ENCODE measurements around a stretch of chr6.

GRCh38 chr6:147676639-147677337 is 168.3 kb downstream of the SAMD5 start:
- PRO-cap, 4 experiments, result no peak in any of the 4 experiments
- RAMPAGE, long total RNA, 2 experiments, result no peak in any of the 2 experiments

DNA sequence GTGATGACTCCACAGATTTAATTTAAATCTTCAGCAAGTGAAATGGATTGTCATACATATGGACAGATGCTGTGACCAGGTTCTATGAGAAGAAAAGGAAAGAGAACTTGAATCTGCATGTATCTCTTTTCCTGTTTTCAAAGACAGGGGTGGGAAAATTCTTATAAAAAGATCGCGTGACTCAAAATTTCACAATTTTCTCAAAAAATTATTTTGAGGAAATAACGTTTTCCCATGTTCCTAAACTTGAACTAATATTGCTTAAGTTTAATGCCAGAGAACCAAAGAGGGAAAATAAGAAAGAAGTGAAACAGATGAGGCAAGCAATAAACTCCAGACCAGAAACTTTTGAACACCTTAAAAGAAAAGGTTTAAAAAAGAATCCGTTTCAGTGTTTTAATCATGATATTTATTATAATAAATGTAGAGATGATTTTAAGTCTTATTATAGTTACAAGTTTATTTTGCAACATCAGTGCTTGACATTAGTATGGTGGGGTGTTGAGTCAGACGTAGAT is 41.4 kb downstream of the SASH1 start:
- PRO-cap, 4 experiments, result no peak in any of the 4 experiments
- RAMPAGE, long total RNA, 2 experiments, result no peak in any of the 2 experiments

GRCh38 chr6:148432384-148432949 is 89.8 kb downstream of the SASH1 start:
- PRO-cap, 4 experiments, result no peak in any of the 4 experiments
- RAMPAGE, long total RNA, 2 experiments, result no peak in any of the 2 experiments

DNA sequence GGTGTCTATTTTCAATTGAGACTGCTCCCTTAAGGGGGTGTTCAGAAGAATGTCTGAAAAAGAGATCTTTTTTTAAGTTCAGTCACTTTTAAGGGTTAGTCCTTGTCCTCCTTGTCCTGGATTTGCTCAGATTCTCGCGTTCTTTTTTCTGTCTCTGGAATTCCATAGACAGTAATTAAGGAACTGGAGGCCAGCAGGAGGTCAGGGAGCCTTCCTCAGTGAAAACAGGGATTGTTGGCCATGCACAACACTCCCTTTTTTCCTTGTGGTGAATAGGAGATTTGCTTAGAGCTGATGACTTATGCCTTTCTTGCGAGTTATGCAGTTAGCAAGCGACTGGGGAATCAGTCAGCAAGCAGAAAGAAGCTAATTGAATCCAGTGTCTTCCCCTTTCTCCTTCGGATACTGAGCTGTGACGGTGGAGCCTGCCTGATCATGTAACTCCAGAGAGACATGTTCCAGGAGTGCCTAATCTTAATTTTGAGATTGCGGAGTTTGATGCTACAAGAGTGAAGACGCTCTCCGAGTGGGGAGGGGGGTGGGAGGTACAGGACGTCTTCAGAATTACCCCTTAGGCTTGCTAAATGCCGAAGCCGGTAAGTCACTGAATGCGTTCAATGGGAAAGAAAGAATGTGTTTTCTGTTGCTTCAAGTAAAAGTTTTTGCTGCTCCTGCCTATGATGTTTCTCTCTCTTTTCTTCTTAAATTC is 165.8 kb downstream of the SASH1 start:
- PRO-cap, 4 experiments, result peak in 1 of 4 experiments; most common plus-strand start position 218 of the sequence (in 1)
- RAMPAGE, long total RNA, 2 experiments, result no peak in any of the 2 experiments

GRCh38 chr6:148512972-148514176 is 170.7 kb downstream of the SASH1 start:
- PRO-cap, 4 experiments, result no peak in any of the 4 experiments
- RAMPAGE, long total RNA, 2 experiments, result no peak in any of the 2 experiments

DNA sequence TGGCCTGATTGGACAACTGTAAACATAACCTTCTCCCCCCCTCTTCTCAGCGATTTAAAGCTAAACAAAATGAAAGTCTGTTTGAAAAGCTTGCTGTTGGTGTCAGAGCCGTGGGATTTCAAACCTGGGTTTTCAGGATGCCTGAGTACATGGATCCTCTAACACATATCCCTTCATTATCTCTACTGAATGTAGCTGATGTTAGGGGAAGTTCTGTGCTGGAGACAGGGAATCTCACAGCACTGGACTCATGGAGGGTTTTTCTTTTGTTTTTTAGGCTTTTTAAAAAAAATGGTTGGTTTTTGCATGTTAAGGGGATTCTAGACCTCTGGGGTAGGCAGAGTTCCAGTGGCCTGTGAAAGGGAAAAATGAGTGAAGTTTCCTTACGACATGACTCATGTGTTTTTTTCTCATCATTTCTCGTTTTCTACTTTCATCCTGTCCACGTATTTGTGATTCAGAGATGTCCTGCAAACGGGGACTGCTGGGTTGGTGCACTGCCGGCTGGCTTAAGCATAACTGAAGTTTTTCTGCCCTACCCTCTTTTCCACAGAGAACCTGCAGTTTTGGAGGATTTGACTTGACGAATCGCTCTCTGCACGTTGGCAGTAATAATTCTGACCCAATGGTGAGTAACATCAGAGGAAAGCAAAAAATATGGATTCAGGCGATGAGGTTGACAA is 182.2 kb downstream of the SASH1 start:
- PRO-cap, 4 experiments, result no peak in any of the 4 experiments
- RAMPAGE, long total RNA, 2 experiments, result no peak in any of the 2 experiments

DNA sequence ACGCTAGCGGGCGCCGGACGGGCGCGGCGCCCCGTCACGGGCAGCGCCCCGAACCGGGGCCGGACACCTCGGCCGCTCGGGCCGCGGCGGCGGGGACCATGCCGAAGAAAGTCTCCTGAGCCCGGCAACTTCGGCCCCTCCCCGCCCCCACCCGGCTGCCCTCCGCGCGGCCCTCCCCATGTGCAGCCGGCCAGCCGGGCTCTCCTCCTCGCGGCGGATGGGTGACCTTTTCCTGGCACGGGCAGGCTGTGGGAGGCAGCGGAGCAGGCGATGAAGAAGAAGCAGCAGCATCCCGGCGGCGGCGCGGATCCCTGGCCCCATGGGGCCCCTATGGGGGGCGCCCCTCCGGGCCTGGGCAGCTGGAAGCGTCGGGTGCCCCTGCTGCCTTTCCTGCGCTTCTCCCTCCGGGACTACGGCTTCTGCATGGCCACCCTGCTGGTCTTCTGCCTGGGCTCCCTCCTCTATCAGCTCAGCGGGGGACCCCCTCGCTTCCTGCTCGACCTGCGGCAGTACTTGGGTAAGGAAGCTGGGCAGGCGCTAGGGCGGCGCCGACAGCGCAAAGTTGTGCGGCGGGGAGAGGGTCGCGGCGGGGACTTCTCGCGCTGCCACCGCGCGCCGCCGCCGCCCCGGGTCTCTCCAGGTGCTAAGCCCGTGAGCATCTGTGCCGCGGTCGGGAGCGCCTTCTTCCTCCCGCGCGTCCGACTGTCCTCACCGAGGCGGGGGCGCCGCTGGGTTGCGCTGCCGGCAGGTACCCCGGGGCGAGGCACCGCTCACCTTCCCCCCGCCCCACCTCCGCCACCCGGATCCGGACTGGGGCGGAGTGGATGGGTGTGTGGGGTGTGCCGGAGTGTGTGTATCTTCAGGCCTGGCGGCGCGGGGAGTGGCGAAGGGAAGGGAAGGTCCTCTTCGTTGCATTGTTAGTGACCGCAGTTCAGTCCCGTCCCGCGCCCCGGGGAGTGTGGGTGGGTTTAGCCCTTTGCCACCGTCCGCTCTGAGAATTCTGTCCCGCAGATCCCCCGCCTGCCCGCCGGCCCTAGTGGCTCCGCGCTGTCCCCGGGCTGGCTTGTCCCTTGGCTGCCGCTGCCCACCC is 676 bp downstream of the UST start:
- PRO-cap, 4 experiments, result no peak in any of the 4 experiments
- RAMPAGE, long total RNA, 2 experiments, result no peak in any of the 2 experiments

- PRO-cap, 4 experiments, result peak in 1 of 4 experiments; most common minus-strand start chr6:148831226 (in 1)
- RAMPAGE, long total RNA, 2 experiments, result no peak in any of the 2 experiments
These were observed 84.2 kb downstream of the UST start for GRCh38 chr6:148830895-148831505.

GRCh38 chr6:149324332-149324866 is 6.9 kb downstream of the TAB2 start:
- PRO-cap, 4 experiments, result no peak in any of the 4 experiments
- RAMPAGE, long total RNA, 2 experiments, result no peak in any of the 2 experiments

GRCh38 chr6:149371372-149371630 is 28.8 kb upstream of the SUMO4 start:
- PRO-cap, 4 experiments, result no peak in any of the 4 experiments
- RAMPAGE, long total RNA, 2 experiments, result no peak in any of the 2 experiments

DNA sequence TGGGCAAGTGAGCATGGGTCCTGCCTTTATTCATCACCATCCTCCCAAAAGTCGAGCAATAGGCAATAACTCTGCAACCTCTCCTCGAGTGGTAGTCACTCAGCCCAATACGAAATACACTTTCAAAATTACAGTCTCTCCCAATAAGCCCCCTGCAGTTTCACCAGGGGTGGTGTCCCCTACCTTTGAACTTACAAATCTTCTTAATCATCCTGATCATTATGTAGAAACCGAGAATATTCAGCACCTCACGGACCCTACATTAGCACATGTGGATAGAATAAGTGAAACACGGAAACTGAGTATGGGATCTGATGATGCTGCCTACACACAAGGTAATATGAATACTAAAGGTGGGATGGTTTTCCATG is 20.9 kb upstream of the SUMO4 start:
- PRO-cap, 4 experiments, result no peak in any of the 4 experiments
- RAMPAGE, long total RNA, 2 experiments, result start-site peak on the plus strand in 1 of 2 experiments, centred at position 281 of the sequence, 33 reads per replicate

- PRO-cap, 4 experiments, result no peak in any of the 4 experiments
- RAMPAGE, long total RNA, 2 experiments, result no peak in any of the 2 experiments
These were observed 33.4 kb downstream of the ZC3H12D start for GRCh38 chr6:149451328-149451896.

DNA sequence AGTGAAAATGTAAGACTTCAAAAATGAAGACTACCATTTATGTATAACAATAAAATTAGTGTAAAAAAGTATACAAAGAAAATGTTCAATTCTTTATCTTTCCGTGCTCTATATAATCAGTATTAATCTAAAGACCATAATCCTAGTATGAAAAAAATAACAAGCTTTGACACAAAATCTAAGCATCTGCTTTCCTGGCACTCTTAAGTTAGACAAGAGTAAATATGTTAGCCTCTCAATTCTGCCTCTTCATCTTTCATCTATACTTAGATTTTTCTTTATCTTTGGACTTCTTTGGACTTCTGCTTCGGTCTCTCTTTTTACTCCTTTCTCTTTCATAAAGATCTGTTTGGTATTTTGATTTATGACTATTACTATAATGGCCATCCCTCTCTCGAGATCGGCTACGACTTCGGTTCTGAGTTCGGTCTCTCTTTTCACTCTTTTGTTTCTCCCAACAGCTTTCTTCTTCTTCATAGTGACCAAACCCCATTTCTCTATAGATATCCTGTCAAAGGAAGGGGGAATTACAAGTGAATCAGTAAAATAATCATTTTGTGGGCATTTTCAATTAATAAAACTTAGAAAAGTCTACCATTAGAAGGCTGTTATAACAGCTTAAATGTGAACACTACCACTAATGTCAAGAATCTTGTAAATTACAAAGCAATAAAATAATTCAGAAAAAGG is 20.5 kb upstream of the ZC3H12D start:
- PRO-cap, 4 experiments, result no peak in any of the 4 experiments
- RAMPAGE, long total RNA, 2 experiments, result no peak in any of the 2 experiments

DNA sequence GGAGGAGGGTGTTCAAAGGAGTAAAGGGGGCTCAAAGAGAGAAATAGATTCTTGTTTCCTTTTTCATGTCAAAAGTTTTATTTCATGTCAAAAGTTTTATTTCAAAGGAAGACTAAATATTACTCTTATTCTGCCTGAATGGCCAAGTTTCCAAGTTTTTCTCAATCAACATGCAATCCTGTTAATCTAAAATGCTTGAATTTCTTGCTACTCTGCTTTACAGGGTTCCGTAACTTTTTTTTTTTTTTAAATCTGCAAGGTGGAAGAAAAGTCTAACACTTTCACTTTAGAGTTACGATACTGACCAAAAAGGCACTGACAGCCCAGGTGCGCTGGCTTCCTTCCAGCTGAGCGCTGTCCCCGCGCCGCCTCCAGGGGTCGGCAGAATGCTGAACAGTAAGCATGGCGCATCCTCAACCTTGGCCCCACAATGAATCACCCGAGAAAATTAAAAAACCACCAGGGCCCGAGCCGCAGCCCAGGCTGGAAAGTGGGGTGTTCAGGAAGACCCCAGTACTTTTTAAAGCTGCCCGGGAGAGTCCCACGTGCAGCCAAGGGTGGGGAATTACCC is 722 bp upstream of the GINM1 start:
- PRO-cap, 4 experiments, result no peak in any of the 4 experiments
- RAMPAGE, long total RNA, 2 experiments, result no peak in any of the 2 experiments

DNA sequence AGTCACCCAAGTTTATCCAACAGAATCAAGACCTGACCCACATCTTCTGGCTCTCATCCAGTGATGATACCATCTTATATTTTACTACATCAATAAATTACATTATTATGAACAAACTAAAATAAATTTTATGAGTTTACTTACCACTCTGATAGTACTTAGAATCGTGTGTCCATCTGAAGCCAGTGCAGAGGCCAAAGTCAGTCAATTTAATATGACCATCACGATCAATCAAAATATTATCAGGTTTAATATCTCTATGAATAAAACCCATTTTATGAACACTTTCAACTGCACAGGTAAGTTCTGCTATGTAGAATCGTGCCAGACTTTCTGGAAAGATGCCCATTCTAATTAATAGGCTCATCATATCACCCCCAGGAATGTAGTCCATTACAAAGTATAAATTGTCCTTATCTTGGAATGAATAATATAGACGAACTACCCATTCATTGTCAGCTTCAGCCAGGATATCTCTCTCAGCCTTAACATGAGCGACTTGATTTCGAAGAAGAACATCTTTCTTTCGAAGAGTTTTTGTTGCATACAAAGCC is 31.3 kb upstream of the KATNA1 start:
- PRO-cap, 4 experiments, result no peak in any of the 4 experiments
- RAMPAGE, long total RNA, 2 experiments, result no peak in any of the 2 experiments

- PRO-cap, 4 experiments, result peak in 4 of 4 experiments; most common plus-strand start chr6:149750405 (in 2); most common minus-strand start chr6:149750132 (in 4)
- RAMPAGE, long total RNA, 2 experiments, result no peak in any of the 2 experiments
These were observed 640 bp downstream of the PCMT1 start for GRCh38 chr6:149749923-149750839.

- PRO-cap, 4 experiments, result no peak in any of the 4 experiments
- RAMPAGE, long total RNA, 2 experiments, result no peak in any of the 2 experiments
These were observed 53.4 kb downstream of the LRP11 start for GRCh38 chr6:149810372-149811491.

DNA sequence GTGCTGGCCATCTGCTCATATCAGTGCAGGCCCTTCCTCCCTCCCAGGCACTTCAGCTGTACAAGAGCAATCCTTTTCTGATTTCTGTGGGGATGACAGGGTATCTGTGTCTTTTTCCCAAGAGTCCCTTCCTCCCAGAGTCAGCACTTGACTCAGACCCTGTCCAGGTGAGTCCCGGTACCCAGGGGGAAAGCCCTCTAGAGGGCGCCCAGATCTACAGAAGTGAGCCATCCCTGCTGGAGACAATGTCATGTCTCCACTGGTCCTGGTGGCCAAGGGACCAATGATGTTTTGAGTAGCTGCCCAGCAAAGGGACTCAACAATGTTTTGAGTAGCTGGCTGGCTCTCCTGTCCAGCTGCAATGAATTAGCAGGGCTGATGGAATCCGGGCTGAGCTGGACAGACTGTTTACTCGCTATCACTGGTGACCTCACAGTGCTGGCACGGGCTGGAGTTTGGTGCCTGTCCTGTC is 23.6 kb downstream of the LRP11 start:
- PRO-cap, 4 experiments, result peak in 4 of 4 experiments; most common minus-strand start position 363 of the sequence (in 4)
- RAMPAGE, long total RNA, 2 experiments, result no peak in any of the 2 experiments

DNA sequence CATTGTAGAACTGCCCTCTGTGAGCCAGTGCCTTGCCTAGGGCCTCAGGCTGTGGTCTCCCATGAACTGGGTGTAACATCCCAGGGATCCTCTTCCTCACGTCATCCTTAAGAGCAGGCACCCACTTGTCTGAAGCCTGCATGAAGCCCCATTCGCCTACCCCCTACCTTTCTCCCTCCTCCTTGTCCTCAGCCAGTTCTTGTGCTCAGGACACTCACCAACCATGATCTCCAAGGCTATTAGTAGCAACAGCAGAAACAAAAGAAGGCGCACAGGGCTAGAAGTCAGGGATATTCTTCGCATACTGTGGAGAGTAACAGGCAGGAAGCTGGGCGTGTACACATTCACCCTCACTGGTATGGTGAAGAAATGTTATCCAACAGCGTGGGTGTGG is 7.3 kb downstream of the RAET1E start:
- PRO-cap, 4 experiments, result no peak in any of the 4 experiments
- RAMPAGE, long total RNA, 2 experiments, result no peak in any of the 2 experiments

- PRO-cap, 4 experiments, result no peak in any of the 4 experiments
- RAMPAGE, long total RNA, 2 experiments, result no peak in any of the 2 experiments
These were observed 7.8 kb downstream of the PPP1R14C start for GRCh38 chr6:150150606-150151116.

Data from right lobe of liver (tissue), 4 donors.